SEM (cell line): ENCODE measurements around a stretch of chr9.

GRCh38 chr9:113511897-113512791 lies 48.6 kb downstream of the RGS3 start:
- PRO-cap = bidirectional peak, plus-strand start at chr9:113512479, minus-strand start at chr9:113512376

DNA sequence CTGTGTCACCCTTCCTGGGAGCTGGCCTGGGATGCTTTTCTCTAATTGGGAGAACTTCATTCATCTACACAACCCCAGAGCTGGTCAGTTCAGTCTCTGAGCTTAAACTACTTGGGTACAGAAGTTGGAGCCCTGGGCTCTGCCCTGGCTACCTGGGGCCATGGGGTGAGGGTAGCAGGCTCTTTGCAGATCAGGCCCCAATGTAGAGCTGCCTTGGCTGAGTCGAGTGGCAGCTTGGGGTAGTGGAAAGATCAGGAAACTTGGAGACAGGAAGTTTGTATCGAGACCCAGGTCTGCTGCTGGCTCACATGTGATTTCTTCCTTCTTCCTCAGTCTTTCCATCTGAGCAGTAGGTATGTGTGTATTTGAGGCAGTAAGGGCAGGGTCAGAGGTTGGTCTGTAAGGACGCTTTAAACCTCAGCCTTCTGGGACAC lies 54.6 kb downstream of the RGS3 start:
- PRO-cap = no peak

DNA sequence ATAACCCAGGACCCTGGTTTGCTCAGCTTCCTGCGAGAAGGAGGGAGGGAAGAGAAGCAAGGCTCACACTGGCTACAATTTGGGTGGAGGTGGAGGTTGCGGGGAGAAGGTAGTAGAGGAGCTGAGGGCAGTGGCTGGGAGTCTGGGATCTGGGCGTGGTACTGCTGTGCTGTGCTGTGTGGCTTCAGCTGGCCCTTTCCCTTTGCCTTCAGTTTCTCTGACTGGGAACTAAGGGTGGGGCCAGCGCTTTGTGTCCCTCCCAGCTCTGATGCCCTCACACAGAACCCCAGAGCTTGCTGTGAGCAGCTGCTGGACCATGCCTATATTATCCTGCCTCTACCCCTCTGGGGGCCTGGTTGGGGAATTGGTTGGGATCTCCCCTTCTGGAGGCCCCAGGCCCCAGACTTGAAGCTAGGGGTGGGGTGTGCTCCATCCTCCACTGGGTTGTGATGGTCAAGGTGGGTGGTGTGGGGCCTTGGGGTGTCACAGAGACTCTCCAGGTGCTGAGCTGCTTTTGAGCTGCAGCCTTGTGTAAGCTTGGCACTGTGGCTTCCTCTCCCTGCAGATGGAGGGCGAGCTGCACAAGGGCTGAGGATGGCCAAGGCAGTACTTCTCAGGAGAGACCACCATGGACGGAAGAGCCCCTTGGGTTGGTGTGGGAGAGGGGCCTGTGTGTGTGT lies 61.1 kb downstream of the RGS3 start:
- PRO-cap = no peak

- PRO-cap = bidirectional peak, plus-strand start at chr9:113594129, minus-strand start at chr9:113593869
Observed at GRCh38 chr9:113593703-113594877, 130.6 kb downstream of the RGS3 start.

GRCh38 chr9:113594959-113595434 lies 131.5 kb downstream of the RGS3 start:
- PRO-cap = no peak

DNA sequence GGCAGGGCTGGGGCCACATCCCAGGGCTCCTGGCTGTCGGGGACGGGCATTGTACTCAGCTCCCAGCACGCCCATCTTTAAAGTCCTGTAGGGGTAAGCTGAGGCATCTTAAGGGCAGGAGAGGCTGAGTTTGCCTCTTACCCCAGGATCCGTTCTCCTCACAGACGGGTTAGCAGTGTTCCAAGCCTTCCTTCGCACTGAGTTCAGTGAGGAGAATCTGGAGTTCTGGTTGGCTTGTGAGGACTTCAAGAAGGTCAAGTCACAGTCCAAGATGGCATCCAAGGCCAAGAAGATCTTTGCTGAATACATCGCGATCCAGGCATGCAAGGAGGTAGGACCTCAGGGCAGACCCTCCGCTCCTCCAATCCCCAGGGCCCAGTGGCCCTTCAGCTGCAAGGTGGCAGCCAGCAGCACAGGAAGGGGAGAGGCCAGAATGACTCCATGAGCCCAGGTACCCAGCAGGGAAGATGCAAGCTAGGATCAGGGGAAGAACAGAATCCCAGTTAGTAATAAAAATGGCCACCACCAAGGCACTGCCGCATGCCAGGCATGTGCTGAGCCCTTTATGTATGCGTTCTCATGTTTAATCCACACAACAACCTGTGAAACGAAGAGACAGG lies 132.0 kb downstream of the RGS3 start:
- PRO-cap = no peak

DNA sequence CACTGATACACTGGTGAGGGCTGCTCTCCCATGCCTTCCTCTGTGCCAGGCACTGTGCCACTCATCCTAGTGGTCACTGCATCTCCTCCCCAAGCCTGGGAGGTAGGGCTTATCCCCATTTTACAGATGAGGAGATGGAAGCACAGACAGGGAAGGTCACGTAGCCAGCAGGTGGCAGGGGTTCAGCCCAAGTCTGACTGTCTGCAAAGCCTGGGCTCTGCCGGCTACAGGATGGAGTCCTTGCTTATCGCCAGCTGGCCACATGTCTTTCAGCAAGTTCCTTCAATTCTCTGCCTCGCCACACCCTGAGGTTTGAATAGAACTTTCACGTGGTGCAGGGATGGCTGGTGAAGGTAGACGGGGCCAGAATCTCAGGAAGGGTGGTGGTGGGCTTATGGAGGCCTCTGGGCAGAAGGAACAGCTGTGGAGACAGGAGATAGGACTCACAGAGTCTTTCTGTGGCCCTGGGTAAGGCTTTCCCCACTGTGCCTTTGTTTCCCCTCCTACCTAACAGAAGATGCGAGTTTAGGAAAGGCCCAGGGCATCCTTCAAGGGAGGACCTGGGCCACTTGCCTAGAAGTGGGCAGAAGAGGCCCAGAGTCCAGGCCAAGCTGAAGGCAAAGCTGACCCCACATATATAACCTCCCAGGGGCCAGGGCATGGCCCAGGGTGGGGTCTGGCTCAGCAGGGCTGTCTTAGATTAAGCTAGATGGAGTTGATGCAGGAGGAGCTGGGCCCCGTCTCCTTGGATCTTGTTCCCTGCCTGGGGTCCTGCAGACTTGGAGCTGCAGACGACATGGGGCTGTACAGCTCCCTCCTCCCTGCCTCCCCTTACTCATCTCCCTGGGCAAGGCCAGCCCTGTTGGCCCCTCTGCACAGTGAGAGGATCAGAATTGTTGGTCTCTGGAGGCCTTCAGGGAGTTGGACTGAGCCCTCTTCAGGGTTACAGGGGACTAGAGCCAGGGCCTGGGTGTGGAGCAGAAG lies 134.6 kb downstream of the RGS3 start:
- PRO-cap = no peak

DNA sequence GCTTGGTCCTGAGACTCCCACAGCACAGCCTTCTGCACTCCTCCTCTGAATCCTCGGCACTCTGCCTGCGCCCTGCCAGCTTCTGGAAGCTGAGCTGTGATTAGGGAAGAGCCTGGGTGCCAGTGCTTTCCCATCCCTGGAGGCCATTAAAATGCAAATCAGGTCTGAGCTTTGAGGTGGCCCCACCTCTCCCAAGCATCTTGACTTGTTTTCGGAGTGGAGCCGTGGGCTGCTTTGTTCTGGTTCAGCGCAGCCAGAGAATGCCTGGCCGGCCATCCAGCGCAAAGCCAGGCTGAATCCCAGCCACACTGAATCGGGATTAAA lies 40.0 kb downstream of the AMBP start:
- PRO-cap = no peak

- PRO-cap = no peak
Observed at GRCh38 chr9:114080375-114081268, 2.5 kb upstream of the AMBP start.

DNA sequence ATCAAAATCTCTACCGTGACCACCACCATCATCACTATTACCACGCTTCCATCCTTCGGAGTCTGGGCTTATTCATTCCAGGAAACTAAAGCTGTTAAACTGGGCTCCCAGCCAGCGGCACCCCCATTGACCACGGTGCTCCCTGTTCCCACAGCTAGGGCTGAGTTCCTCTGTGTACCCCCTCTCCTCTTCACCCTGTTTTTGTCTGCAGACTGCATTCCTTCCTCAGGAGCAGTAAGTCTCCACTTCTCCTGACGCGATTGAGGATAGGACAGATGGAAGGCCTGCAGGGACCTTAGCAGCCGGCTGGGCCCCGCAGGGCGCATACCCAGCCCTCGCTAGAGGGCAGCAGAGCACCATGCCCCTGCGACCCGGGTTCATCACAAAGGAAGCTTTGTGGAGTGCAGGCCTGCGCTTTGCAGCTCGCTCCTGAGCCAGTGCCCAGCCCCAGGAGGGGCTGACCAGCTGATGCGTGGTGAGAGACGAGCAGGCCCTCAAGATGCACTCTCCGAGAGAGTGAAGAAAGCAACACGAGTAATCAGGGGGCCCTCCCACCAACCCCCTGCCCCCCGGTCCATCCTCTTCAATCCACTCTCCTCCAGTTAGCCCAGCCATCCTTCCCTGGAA lies 8.8 kb upstream of the KIF12 start:
- PRO-cap = no peak

DNA sequence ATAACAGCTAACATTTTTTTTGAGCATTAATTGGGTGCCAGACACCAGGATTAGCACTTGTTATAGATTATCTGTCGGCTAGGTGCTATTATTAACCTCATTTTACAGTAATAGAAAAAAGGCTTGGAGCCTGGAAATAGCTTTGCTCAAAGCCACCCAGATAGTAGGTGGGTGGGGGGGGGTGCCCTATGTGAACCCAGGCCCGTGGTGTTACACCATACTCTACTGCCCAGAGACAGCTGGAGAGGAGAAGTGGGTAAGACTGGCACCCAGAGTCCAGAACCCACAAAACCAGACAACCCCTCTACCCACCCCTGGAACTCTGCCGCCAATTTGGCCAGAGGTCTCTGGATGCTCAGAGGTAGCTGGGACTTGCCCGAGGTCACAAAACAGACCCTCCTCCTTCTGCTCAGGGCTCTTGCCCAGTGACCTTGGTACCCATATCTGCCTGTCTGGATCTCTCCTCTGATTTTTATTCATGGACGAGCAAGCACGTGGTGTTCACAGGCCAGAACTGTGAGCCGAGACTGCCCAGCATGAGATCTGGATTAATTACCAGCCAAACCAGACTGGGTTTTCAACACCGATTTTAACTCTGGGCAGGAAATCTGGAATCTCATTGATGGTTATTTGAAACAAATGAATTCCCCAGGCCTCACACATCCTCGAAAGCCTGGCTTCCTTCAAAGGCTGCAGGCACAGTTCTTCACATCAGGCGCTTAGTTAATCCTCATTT lies 21.2 kb downstream of the COL27A1 start:
- PRO-cap = no peak

GRCh38 chr9:114205284-114205655 lies 49.9 kb downstream of the COL27A1 start:
- PRO-cap = no peak

GRCh38 chr9:114314946-114315329 lies 8.0 kb upstream of the ORM1 start:
- PRO-cap = no peak

DNA sequence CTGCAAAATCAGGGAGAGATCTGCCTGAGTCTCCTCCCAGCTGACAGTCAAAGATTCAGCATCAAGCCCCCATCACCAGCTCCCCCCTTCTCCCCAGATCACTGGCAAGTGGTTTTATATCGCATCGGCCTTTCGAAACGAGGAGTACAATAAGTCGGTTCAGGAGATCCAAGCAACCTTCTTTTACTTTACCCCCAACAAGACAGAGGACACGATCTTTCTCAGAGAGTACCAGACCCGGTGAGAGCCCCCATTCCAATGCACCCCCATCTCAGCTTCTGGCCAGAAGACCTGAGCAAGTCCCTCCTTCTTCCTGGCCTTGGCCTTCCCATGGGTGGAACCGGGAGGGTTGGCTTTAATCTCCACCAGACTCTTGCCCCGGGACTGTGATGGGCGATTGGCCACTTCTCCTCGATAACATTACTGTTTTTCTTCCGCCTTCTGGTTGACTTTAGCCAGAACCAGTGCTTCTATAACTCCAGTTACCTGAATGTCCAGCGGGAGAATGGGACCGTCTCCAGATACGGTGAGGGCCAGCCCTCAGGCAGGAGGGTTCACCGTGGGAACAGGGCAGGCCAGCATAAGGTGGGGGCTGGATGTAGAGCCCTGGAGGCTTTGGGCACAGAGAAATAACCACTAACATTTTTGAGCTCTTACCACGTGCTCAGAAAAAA lies 805 bp downstream of the ORM2 start:
- PRO-cap = no peak

DNA sequence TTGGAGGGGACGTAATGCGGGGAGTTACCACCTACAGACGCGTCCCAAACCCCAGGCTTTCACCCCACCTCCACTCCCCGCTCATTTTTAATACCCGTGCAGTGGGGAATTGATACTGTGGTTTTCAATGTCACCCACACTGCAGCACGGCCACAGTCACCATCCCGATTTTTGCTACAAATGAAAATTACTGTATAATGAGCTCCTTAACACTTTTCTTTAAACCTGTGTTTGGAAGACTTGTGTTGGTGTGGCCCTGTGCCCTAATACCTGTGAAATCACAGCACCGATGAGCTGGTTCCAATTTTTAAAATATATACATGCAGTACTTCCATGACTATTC lies 2.5 kb downstream of the ORM2 start:
- PRO-cap = no peak

DNA sequence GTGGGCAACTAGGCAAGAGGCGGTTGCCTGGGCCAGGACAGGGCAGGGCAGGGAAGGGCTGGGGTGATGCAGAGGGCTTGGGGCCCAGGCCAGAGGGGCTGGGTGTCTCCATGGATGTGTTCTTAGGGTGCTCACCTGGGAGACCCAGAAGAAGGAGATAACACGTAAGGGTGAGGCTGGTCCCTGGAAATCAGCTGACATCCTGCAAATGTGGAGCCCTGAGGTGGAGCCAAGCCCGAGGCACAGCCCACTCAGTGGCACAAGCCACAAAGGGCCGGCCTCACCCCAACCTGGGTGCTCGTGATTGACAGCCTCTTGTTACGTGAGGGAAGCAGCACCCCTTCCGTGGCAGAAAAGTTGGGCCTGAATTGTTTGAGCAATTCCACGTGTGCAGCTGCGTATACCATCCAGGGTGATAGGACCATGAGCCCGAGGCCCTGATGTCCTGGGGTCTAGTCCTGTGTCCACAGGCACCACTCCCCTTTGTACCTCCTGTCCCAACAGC lies 4.7 kb downstream of the ORM2 start:
- PRO-cap = no peak

GRCh38 chr9:114335919-114337031 lies 6.6 kb downstream of the ORM2 start:
- PRO-cap = no peak

- PRO-cap = no peak
Observed at GRCh38 chr9:114363458-114363882, 24.3 kb downstream of the AKNA start.

DNA sequence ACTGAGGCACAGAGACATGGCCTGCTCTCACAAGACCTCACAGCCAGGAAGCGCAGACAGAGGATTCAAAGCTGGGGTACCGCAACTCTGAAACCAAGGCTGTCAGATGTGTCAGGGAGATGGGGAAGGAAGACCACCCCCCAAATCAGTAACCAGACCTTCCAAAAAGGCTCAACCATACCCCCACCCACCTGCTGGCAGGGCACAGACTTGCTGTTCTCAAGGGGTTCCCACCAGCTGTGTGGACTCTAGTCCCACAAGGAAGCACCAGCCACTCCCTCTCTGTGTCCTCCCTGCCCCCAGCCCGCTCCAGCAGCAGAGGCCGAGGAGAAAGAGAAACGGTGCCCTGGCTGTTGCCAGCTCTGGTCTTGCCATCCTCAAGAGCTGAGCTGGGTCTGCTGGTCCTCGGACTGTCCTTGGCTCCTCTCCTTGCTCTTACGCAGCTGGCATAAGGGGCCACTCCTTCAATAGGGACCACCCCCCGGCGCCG lies 740 bp downstream of the AKNA start:
- PRO-cap = bidirectional peak, plus-strand start at position 318 of the sequence, minus-strand start at position 243 of the sequence

- PRO-cap = no peak
Observed at GRCh38 chr9:114390019-114390295, 2.2 kb upstream of the AKNA start.